Hair follicle dermal papilla cell (primary cell): ENCODE data around the genes GSX1, FLT1 and MTUS2.

DNA sequence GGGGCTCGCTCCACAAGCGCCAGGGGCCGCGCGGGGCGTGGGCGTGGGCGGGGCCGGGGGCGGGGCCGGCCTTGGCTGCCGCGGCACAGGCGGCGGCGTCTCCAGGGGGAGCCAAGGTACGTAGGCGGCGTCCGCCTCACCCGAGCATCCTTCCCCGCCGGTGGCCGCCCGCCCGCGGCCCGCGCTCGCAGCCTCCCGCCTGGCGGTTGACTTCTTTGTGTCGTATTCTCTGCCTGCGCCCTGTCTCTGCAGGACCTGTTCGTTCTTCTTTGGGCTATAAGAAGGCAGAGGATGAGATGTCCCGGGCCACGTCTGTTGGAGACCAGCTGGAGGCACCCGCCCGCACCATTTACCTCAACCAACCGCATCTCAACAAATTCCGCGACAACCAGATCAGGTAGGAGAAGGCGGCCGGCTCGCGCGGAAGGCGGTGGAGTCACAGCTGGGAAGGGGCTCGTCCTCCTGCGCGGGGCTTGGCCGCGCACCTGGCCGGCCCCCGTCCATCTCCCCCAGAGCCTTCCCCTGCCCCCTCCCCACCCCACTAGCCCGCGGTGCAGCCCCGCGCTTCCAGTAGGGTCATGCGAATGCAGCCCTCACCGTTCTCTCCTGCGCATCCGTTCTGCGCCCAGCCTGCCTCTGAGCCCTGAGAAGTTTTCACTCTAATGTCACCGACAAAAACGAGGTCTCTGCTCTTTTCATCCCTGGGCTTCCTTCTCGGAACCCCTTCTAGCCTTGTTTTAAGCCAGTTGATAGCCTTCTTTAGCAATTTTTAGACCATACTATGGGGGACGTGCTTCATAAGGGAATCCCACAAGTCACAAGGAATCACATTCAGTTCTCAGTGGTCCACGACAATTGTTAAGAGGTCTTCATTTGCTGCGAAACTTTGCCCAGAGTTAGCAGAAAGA is 97.2 kb downstream of the ATP8A2 start:
- CAGE, long polyA plus RNA = no peak

- CAGE, long polyA plus RNA = no peak
These were observed 7.0 kb downstream of the RNF6 start for GRCh38 chr13:26214655-26215874.

DNA sequence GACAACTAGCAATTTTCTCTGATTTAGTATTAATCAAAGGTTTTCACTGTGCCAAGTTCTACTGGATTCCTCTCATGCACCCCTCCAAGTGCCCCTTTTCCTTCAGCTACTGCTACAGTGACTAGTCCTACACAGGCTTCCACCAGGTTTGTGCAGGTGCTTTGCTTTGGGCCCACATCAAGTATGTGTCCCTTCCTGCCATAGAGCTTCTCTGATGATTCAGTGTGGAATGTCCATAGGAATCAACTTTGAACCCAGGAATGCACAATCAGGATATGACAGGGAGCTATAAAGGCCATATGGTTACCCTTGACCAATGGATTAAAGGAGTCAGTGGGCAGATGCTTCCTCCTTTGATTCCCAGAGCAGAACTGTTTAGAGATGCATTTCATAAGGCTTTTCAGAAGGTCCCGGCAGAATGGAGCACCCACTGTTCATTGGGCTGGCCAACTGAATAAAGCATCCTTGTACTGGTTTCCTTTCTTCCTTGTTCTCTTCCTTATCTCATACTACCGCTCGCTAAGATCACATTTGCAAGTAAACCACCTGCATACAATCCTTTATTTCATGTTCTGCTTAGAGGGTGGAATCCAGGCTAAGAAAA is 145.2 kb upstream of the WASF3 start:
- CAGE, long polyA plus RNA = no peak

- CAGE, long polyA plus RNA = no peak
These were observed 48.5 kb upstream of the WASF3 start for GRCh38 chr13:26508860-26509523.

- CAGE, long polyA plus RNA = no peak
These were observed 169.7 kb upstream of the GPR12 start for GRCh38 chr13:26930232-26930738.

- CAGE, long polyA plus RNA = no peak
These were observed 194.0 kb downstream of the USP12 start for GRCh38 chr13:26977526-26978060.

- CAGE, long polyA plus RNA = no peak
These were observed 174.2 kb downstream of the USP12 start for GRCh38 chr13:26997322-26997932.

DNA sequence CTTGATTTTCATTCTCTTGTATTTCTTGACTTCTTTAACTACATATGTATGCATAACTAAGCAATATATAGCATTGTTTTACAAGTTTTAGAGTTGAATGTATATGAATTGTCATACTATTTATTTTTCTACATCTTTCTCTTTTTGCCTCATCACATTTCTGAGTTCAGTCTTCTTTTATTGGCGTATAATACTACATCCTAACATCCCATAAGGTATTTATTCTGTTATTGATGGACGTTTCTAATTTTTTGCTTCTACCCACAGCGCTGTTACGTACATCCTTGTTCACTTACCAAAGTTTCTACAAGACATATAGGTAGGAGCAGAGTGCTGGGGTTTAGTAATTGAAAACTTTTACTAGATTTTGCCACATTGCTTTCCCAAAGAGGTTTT is 707 bp upstream of the RPL21 start:
- CAGE, long polyA plus RNA = no peak

- CAGE, long polyA plus RNA = no peak
These were observed 20.5 kb upstream of the GTF3A start for GRCh38 chr13:27403790-27404515.

- CAGE, long polyA plus RNA = no peak
These were observed 60.5 kb downstream of the LNX2 start for GRCh38 chr13:27559824-27560137.

- CAGE, long polyA plus RNA = no peak
These were observed at the start of gene GSX1 for GRCh38 chr13:27792265-27792828. Gene GSX1, plus strand, starts transcription at chr13:27792483.

GRCh38 chr13:27851082-27852186 is 59.2 kb downstream of the GSX1 start:
- CAGE, long polyA plus RNA = no peak

DNA sequence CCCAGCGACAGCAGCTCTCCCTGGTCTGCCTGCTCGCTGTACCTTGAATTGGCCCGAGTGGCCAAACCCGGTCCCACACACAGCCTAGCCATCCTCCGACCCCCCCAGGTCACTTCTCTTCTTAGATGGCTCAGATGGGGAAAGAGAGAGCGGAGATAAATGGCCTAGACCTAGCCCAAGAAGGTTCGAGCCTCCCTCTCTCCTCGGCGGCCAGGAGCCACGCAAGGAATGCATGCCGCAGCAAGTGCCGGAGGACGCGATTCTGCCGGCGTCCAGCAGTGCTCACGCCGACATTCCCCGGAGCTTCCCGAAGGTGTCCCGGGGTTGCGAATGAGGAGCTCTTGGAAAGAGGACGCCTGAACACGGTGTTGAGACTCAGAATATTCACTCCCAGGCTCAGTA is 1.2 kb downstream of the CDX2 start:
- CAGE, long polyA plus RNA = no peak

- CAGE, long polyA plus RNA = no peak
These were observed 1.3 kb downstream of the FLT1 start for GRCh38 chr13:28493486-28494204.

DNA sequence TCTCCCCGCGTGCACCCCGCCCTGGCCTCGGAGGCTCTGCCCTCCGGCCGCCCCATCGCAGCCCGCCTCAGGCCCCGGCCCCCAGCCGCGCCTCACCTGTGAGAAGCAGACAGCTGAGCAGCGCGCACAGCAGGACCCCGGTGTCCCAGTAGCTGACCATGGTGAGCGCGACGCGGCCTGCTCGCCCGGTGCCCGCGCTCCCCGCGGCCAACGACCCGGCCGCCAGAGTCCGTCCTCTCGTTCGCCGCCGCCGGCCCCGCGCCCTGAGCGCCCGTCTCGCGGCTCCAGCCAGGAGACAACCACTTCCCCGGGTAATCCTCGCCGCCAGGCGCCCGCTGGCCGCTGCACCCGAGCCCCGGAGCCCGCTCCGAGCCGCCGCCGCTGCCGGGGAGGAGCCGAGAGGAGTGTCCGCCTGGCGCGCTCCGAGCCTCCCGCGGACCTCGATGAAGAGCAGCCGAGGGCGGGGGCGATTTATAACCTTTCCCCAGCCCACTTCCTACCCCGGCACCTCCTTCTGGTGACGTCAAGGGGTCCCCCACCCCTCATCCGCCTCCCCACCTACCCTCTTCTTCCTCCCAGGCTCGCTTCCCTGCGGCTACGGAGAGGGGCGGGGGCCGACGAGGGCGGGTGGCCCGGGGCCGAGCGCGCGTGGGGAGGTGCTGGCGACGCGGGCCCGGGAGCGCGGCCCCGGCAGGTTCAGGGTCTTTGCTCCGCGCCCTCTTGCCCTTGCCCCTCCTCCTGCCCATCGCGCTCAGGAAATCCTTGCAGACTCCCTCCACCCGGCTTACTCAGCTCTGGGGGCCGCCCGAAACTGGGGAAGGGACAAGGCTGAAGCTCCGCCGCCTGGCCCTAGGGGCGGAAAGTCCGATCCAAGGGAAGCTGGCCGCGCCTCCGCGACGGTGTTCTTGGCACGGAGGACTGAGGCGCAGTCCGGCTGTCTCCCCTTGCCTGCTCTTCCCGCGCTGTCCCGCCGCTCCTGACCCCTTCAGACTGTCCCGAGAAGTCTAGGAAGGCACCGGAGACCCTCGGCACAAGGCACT is at the start of gene FLT1:
FLT1 (minus strand) TSS at position 445 of the 1,040 bp plus-strand sequence.
- CAGE, long polyA plus RNA = no peak

DNA sequence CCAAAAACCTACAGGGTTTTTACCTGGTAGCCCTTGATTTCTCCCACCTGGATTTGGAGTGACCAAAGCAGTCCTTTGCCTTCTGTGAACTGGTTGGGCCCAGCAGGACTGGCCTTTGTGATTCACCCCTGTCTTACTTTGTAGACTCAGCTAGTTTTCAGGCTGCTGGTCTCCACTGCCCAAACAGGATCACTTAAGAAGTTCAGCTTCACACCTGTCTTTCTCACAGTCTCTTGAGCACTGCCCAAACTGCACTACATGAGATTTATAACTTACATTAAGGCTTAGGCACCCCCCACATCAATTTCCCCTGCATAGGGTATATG is 38.9 kb upstream of the FLT1 start:
- CAGE, long polyA plus RNA = no peak

DNA sequence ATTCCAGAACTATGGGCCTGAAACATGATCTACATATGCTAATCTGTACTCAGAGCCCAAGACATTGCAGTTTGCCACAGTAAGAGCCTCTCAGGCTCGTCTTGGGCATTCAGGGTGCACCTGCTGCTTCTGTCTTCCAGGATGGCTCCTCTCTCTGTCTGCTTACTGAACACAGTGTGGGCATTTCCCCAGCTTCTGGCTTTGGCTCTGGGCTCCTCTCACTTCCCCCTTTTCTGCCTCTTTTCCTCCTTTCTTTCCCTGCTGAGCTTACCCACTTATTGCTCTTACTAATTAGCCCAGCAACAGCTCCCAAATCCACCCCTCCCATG is 22.4 kb upstream of the SLC46A3 start:
- CAGE, long polyA plus RNA = no peak

DNA sequence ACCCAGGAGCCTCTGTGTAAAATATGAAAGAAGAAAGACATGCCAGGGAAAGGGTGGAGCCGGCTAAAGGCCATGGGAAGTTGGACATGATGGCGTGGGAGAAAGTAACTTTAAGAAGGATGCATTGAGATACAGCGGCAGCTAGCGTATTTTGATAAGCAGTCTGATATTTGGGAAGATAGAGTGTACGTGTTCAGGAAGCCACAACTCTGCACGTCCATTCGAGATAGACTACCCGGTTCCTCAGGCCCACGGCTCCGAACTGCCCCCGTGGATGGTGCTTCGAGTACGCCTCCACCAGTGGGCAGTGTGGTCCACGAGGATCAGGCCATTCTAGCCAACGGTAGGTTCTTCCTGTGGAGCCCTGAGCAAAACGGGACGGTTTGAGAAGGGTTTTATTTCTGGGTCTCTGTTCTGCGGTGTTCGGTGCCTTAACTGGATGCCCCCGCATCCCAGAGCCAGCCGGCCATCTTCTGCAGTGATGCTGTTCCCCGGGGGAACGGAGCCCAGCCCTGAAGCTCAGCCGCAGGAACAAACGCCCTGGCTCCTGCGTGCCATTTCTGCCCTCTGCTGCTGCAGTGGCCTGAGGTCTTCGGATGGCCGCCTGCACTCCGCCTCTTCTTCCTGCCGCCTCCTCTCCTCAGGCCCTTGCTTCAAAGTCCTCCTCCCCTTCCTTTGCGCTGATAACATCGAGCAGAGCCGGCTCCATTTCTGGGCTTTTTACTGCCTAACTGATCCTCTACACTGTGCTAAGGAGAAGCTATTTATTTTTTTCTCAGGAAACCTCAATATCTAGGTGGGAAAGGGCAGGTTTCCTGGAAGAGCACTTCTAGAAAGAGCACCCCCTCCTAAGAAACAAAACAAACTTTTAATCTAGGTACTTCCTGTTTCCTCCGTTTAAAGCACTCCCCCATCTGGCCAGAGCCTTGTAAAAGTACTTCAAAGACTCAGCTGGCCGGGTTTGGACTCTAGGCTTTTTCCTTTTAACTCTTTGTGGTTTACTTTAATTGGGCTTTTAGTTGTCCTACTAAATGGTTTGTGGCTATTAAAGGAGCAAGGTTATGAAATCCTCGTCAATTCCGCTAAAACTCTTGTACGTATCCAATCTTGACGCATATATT is 36.1 kb upstream of the SLC46A3 start:
- CAGE, long polyA plus RNA = no peak

GRCh38 chr13:28819321-28820589 is at the start of gene MTUS2:
Gene MTUS2, plus strand, starts transcription at chr13:28820339.
- CAGE, long polyA plus RNA = no peak

DNA sequence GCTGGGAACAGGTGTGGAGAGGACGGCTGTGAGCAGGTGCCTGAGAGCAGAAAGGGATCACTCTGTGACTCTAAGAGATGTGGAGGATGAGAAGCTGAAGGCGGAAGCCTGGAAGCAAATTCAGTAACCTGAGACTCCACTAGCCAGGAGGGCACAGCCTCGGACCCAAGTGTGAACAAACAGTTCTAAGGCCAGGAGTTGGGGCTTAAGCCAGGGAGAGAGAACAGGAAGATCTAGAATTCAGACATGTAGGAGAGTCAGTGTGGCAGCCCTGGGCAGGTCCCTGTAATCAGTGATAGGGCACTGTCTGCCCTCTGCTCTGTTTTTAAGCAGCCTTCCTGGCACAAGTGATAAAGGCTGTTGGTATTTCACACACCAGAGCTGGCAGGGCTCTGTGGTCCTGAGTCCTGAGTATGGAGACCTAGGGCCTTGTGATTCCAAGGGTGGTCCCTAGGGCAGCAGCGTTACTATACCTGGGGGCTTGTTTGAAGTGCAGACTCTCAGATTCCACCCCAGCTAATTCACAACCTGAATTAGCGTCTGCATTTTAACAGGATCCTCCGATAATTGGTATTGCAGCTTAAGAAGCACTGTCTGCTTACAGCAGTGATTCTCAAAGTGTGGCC is 131.2 kb downstream of the SLC7A1 start:
- CAGE, long polyA plus RNA = no peak